Left lung (tissue), 1 donor: ENCODE data around the gene EML1.

DNA sequence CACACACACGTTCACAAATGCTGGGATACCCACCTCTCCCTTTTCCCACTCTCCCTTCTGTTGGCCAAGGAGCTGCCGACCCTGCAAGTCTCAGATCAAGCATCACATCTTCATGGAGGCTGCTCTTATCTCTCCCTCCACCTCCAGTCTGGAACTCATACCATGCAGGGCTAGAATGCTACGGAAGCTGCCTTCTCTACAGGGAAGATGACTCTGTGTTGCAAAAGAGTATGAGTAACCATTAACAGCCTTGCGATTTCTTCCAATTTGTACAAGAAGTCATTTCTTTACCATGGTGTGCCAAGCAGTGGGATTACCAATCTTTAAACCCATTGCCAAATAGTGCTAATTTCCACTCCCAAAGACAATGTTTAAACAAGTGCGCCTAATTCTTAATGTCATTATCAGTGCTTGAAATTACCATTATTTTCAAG lies 196.0 kb downstream of the BCL11B start:
- PRO-cap: unidirectional peak, minus-strand start at position 150 of the sequence

DNA sequence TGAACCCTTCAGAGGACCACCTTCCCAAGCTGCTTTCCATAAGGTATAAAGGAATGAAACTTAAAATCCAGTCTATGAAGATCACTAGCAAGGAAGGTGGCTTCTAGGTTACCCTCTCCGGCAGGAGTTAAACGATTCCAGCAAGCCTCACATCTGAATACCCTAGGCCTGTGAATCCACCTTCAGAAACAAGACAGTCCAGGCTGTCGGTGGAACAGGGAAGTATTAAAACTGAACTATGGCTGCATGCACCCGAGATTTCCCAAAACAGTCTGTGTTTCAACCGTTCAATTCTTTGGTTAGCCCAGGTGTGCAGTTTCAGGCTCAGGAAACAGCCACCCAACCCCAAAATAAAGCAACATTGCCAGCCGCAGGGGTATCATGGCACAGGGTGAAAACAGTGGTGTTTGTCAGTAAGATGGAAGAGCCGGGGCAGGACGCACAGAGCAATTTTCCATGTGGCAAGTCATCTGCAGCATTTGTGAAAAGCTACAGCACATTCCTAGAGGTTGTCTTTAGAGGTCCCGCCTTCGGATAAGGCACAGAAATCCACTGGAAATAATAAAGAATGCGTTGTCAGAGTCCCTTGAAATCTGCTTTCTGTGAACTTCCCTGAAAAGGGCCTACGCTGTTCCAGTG lies 85.0 kb downstream of the BCL11B start:
- PRO-cap: no peak

- PRO-cap: no peak
Observed at GRCh38 chr14:99195638-99196410, 76.2 kb downstream of the BCL11B start.

- PRO-cap: no peak
Observed at GRCh38 chr14:99245087-99245759, 26.8 kb downstream of the BCL11B start.

DNA sequence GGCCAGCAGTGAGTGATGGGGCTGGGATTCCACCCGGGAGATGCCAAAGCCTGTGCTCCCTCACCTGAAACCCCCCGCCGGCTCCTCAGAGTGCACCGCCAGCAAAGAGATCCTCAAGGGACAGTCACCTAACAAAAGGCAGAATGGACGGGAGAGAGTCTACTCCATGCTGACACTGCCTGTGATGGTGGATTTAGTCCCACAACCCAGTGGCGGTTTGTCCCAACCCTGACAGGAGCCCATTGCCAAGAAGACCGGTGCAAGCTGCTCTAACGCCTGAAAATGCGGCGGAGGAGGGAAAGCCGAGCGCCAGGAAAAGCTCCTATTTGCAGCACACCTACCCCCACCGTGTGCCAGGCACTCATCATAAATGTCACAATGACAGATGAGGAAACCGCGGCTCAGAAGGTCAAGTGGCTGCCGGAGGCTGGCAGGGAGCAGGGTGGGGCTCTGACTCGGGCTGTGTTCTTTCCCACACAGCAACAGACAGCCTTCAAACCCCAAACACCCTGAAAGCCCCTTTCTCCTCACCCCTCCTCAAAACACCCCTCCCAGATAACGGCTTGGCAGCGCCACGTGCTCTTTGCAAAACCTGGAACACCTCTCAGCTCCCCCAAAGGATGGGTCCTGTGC lies 18.7 kb downstream of the BCL11B start:
- PRO-cap: no peak

- PRO-cap: no peak
Observed at GRCh38 chr14:99262096-99262836, 9.7 kb downstream of the BCL11B start.

GRCh38 chr14:99270355-99271431 lies 1.3 kb downstream of the BCL11B start:
- PRO-cap: no peak

DNA sequence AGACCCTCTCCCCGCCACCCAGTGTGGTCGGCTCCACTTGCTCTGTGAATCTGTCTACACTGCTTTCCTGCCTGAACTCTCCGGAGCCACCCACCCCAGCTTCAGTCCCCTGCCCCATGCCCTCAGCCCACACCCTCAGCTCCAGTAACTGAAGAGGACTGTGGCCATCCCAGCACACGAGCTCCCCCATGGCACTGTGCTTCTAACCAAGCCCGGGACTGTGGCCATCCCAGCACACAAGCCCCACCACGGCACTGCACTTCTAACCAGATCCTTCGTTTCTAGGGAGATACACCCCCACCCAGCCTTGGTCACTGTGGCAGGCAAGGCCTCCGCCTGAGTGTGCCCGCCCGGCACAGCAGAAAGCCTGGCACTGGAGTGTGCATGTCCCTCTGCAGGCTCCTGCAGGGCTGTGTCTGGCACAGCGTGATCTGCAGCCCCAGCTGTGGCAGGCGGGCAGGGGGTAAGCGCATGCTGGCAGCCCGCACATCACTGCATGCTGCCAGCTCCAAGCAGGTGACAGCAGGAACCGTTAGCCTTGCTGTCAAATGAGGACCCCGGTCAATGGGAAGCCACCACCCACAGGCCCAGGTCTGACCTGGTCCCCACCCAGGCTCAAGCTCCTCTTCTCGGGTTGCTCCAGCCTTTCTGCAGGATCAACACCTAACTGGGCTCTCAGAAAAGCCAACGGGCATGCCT lies 49.8 kb downstream of the CCDC85C start:
- PRO-cap: unidirectional peak, minus-strand start at position 283 of the sequence

DNA sequence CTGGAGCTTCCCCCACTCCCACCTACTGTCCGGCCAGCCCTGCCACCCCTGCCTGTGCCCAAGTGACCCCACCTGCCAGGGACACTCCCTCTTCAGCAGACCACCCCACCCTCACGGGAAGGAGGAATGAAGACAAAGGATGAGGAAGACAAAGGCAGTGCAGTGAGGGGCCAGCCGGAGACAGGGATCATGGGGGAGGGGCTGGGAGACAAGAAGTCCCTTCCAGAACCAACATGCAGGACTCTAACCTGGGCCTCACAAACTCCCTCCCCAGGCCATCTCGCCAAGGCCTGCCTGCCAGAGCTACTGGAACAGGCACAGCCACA lies 33.0 kb downstream of the CCDC85C start:
- PRO-cap: no peak

DNA sequence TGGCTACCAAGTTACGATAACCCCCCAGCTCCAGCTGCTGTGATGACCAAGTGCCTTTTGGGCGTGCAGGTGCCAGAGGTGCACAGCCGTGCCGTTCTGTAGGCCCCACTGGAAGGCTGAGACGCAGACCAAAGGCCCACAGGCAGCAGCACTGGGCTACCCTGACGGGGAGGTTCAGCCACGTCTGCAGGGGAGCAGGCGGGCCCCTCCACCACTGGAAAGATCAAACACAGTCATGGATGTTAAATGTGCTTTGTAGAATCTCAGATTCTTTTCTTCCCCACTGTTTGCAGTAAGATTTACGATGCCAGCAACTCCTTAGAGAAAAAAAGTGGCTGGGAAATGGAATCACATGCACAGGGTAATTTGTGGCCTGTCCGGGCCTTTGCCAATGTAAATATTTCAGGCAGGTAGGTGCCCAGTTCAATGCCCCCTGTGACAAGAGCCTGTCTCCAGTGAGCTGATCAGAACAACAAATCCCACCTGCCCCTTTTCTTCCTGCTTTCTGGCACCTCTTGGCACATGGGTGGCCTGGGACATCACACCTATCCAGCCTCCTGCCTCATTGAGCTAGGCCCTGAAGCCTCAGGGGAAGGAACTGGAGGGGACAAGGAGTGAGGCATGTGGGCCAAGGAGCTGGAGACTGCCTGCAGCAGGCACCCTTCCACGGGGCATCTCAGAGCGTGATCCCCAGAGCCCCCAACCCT lies 32.5 kb downstream of the CCDC85C start:
- PRO-cap: no peak

- PRO-cap: no peak
Observed at GRCh38 chr14:99574939-99575564, 29.0 kb downstream of the CCDC85C start.

DNA sequence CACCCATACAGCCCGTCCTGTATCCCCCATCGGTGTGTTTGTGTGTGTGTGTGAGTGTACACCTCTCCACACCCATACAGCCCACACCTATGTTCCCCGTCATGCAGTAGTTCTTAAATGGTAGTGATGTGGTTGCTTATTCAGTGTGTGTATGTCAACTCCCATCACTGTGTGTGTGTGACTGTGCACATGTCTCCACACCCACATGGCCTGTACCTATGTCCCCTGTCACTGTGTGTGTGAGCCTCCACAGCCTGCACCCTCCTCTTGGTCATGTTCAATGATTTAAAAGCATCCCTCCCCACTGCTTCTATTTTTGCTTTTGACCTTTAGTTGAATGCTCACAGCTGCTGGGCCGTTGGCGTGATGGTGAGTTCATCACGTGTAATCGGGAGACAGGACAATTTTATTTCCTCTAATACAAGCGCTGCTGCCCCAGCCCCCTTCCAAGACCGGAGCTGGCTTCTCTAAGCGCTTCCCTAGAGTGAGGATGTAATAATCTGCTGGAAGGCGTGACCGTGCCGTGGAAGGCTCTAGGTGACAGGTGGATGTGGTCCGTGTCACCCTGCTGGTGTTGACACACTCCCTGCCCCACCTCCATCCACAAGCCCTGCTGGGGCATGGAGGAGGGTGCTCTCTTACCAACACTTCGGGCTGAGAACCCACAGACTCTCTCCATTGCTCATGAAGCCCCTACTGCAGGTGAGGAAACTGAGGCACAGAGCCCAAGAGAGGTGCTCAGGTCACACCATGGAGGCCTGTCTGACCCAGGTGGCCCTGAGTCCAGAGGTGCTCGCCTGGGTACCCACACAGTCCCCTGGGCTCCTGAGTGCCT lies 25.4 kb downstream of the CCDC85C start:
- PRO-cap: no peak

DNA sequence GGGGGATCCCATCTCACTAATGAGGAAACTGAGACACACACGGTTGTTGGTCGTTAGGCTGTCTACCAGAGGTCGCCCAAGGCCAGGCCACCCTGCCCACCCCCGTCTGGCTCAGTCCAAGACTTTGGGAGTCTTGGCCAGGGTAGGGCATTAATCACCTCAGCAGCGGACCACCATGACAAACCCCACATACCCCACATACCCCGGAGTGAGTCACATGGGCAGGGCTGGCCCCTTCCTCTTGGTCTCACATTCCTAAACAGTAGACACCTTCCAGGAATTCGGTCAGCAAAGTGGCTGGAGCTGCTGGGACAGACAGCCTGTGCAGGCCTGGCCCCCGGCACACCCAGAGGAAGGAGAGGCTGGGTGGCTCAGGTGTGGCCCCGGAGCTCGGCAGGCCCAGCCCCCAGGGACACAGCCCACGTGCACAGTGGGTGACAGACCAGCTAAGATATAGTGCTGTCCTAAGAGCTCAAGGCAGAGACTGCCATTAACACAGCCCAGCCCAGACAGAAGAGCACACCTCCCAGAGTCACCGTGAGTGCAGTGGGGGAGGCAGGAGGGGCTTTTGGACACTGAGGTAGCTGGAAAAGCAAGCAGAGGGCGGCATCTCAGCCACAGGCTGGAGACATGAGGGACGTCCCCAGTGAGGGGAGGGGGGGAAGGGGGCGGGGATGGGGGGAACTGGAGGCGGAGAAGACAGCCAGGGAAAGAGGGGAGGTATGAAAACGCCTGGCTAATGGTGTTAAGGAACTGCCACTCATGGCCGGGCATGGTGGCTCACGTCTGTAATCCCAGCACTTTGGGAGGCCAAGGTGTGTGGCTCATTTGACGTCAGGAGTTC lies 24.0 kb downstream of the CCDC85C start:
- PRO-cap: bidirectional peak, plus-strand start at position 480 of the sequence, minus-strand start at position 348 of the sequence

DNA sequence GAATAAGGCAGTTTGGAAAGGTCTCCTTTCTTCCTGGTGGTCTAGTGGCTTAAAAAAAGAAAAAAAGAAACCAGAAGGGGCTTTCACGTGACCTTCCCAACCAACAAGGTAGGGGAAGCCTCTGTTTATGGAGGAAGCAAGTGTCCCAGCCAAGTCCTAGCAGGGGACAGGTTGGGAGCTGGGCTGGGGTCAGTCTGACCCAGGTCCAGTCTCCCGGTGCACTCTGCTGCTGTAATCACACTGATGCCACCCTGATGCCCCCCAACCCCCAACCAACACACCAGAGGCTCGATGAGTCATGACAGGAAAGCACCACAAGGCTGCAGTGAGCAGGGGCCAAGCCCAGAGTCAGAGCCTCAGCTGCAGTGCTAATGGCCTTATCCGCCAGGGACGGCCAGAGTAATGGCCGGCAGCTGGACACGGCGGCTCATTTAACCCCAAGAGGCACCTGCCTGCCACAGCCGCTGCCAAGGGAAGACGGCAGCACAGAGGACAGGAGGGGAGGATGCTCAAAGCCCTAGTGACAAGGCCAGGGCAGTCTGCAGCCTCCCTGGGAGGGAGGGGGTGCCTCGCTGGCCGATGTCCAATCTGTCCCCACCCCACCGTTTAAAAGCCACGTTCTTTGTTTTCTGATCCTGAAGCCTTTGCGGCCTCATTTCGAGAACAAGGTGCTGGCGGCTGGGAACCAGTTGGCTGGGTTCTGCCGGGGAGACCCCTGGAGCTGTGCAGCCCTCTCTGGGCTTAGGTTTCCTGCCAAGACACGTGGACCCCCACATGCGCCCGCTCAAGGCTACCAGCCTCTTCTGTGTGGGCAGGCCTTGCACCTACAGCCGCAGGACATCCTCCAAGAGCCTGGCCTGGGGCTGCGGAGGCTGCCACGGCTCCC lies 13.2 kb downstream of the CCDC85C start:
- PRO-cap: unidirectional peak, plus-strand start at position 830 of the sequence

GRCh38 chr14:99596625-99597327 lies 7.2 kb downstream of the CCDC85C start:
- PRO-cap: no peak

- PRO-cap: no peak
Observed at GRCh38 chr14:99740259-99740731, 52.9 kb upstream of the EML1 start.

- PRO-cap: bidirectional peak, plus-strand start at chr14:99793413, minus-strand start at chr14:99793190; bidirectional peak, plus-strand start at chr14:99793811, minus-strand start at chr14:99793784
Observed at GRCh38 chr14:99792940-99794215, at the start of gene EML1. EML1 (plus strand) TSS chr14:99793413.

DNA sequence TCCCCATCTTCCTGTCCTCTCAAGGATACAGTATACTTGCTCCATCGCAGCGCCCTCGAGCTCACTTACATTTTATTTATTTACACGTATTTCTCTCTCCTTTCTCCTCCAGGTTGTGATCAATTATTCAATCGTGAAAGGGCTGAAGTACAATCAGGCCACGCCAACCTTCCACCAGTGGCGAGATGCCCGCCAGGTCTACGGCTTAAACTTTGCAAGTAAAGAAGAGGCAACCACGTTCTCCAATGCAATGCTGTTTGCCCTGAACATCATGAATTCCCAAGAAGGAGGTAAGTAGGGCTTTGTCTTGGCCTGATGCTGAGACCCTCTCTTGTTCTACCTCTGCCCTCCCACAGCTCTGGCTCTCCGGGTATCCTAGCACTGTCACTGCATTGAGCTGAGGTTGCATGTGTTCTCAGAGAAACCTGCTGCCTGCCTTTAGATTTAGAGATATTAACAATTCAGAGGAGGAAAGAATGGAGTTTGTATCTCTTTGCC lies 32.2 kb downstream of the EVL start:
- PRO-cap: no peak

GRCh38 chr14:100128381-100128967 lies 31.0 kb downstream of the DEGS2 start:
- PRO-cap: no peak

DNA sequence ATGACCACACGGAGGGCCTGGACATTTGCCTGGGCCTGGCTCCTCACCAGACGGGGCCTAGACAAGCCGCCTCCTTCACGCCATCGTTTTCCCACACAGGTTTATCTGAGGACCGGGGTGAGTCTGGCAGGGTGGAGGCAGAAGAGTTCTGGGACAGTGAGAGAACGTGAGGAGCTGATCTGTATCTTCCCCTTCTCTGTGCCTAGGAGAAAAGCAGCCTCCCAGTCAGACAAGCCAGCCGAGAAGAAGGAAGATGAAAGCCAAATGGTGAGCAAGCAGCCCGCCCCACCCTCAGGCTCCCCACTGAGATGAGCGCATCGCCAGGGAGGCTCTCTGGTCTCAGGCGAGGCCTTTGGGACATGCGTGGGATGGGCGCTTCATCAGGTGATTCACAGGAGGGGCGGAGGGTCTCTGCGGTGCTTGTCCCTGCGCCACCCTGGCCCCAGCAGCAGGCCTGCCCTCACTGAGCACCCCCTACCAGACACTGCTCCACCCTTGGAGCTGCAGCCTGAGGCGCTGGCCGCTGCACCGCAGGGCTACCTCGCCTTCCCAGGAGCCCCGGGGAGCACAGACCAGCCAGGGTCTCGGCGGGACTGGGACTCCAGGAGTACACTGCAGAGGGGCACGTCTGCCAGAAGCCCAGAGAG lies 26.8 kb downstream of the DEGS2 start:
- PRO-cap: no peak